ENCODE measurements around a stretch of chr16.

DNA sequence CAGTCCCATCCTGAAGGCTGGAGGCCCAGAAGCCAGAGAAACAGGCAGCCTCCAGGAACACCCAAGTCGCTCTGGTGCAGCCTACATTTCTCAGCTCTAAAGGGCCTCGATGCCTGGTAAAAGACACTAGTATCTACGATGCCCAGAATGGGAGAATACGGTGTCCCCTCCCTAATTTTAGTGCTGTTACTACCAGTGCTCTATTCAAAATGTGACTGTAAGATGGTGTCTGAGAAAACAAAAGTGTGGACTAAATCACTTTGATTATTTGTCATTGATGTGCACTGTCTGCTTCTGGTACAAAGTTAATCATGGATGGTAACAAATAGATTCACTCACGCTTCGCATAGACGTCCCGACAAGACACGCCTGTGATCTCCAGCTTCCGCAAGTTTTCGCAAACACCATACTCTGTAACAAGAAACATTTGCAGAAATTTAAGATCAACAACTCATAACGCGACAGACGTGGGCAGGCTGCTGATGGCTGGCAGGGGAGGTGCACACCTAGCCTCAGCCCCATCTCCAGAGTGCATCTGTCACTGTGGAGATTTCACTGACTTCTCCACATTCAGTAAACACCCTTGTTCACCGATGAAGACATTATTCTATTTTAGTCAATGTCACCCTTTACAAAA, 23.5 kb downstream of the FBXO31 start:
- RRBS, 2 experiments: no CpG with 5 or more reads among the region's 15 CpGs

- RRBS, 2 experiments: no CpG with 5 or more reads among the region's 13 CpGs
Observed at GRCh38 chr16:87405231-87405820, 13.2 kb downstream of the MAP1LC3B start.

DNA sequence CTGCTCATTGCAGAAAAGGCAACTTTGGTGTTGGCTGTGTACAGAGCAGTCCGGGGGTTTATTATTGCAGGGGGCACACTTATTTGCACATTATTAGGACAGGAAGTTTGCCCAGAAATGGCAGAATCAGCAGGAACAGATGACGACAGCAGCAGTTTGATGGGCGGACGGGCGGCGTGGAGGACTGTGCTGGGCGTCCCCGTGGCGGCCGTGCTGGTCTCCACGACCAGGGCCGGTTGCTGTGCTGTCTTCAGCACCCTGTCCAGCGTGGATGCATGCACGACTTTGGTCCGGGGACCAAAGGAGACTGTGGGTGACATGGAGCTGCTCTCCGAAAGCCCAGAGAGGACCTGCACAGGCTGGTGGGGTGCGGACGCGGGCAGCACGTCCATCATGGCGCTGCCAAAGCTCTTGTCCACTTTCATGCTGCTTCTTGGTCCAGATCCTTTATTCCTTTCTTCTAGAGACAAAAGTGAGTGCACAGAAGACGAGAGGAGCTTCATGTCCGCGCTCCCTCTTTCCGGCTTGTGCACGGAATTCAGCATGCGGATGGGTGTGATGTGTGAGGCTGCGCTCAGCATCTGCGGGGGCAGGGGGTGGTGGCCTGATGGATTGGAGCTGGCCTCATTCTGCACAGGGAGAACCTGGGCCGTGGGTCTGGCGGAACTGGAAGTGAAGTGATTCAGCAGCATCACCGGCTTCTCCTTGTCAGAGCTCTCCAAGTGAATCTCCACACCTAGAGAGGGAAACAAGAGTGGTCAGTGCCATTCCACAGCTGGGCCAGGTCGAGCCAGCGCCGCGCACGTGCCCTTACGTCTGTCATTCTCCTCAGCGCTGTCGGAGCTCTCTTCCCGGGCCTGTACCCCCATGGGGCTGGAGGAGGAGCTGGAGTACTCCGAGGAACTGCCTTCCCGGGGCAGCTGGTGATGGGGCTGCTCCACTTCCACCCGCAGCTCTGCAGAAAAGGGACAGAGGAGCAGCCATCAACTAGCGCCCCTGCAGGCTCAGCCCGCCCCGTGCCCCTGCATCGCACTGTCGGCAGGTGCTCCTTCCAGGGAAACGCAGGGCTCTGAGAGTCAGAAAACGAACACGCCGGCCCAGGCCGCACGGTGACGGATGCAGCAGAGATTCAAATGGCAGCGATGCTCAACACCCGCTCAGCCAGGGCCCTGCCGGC, 20.5 kb downstream of the MAP1LC3B start:
- RRBS, 2 experiments: 94% methylated on average over 7 of the region's 59 CpGs

DNA sequence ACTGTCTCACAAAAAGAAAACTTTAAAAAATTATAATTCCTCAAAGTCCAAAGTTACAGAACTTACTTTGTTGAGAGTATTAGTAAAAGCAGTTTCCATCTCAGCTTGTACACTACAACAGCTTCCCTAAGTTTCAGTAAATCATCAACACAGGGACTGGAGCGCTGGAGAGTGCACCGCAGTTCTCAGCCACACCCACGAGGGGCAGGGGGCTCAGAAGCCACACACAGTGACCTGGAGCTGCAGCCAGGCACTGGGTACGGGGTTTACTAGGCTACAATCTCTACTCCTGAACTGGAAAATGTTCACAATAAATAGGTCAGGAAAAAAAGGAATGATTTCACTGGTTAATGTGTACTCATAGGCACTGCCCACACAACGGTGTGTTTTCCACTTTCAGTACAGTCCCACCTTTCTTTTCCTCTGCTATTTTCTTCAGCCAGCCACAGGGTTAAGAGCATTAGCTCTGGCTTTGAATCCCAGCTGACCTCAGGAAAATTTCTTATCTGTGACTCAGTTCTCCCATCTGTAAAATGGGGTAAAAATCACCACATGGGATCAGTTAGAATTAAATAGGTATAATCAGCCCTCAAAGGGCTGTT, 35.8 kb downstream of the ZCCHC14 start:
- RRBS, 2 experiments: no CpG with 5 or more reads among the region's 5 CpGs

GRCh38 chr16:87469069-87469656, 23.7 kb downstream of the ZCCHC14 start:
- RRBS, 2 experiments: no CpG with 5 or more reads among the region's 11 CpGs

- RRBS, 2 experiments: 75 to 77% methylated on average over 5 of the region's 43 CpGs
Observed at GRCh38 chr16:87540958-87541993, 48.5 kb upstream of the ZCCHC14 start.

DNA sequence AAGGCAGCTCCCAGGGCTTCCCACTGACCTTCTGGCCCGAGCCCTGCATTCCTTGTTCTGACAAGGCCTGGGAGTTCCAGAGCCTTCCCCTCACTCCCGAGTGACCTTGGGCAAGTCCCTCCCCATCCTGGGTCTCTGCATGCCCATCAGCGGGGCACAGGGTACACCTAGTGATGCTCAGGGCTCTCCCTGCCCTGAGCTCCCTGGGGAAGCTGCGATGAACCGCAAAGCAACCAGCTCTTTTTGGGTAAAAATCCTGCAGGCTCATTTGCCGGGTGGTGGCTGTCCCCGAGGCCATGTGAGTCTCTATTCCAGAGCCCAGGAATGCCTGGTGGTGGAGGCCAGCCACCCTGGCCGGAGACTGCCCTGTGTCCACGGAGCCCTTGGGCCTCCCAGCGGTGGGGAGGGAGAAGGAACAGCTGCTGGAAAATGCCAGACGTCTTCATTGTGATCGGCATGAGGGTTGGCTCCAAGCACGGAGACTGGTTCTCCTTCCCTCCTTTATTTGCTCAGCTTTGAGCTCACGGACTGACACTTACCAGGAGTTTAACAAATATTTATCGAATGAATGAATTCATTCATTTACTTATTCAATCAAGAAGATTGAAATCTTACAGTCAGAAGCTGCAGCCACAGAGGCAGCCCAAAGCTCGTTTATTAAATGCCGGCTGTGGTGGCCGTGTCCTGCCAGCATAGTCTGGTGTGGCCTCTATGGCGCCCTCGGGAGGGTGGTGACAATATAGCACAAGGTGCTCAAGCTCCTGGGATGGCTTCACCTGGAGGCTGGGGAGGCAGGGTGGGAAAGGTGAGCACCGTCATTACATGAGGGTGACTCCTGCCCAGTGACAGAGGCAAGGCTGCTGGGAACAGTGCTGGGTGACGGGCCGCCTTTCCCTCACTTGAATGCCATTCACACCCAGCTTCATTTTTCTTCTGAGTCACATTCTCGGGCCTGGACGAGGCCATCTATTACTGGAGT, 31.2 kb upstream of the JPH3 start:
- RRBS, 2 experiments: no CpG with 5 or more reads among the region's 25 CpGs

GRCh38 chr16:87614184-87614622, 11.9 kb downstream of the JPH3 start:
- RRBS, 2 experiments: no CpG with 5 or more reads among the region's 17 CpGs

DNA sequence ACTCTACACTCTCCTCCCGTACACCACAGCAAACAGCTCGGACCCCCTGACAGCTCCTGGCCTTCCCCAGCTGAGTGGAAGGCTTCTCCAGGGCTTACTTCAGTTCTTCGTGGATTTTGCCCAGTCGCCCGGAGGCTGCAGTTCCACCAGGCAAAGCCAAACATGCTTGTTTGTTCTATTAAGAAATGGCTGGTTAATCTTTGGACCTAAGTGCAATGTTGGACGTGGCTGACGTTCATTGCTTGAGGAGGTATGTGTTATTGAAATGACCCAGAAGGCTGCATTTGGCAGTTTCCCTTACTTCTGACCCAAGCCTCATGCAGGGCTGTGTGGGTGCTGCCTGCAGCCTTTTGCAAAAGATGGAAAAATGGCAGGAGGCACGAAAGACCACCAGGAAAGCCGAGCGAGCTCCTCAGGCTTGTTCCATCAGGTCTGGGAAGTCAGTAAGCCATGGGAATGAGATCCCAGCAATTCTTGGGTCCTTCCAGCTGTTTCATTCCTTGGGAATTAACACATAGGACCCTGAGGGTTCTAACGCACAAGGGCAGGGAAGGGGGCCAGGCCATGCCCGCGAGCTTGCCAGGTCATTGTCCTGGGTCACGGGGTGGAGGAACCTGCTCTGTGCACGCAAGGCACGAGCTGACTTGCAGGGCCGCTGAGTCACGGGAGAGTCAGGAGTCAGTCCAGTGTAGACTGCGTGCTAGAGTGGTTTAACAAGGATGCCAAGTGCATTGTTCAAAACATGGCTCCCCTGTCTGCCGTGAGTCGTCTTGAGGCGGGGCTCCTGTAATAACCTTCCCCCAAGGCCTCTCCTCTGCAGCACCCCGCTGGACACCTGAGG, 24.0 kb upstream of the KLHDC4 start:
- RRBS, 2 experiments: no CpG with 5 or more reads among the region's 23 CpGs

DNA sequence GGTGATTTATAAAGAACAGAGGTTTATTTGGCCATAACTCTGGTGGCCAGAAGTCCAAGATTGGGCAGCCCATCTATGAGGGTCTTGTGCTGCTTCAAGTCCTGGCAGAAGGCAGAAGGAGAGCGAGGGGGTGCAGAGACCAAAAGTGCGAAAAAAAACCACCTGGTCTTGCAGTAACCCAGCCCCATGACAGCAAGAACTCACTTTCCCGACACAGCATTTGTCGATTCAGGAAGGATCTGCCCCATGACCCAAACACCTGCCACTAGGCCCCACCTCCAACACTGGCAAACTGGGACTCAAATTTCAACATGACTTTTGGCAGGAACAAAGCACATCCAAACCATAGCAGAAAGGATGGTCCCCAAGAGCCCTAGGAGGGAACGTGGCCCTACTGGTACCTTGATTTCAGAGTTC, 34.7 kb upstream of the KLHDC4 start:
- RRBS, 2 experiments: no CpG with 5 or more reads among the region's 5 CpGs

DNA sequence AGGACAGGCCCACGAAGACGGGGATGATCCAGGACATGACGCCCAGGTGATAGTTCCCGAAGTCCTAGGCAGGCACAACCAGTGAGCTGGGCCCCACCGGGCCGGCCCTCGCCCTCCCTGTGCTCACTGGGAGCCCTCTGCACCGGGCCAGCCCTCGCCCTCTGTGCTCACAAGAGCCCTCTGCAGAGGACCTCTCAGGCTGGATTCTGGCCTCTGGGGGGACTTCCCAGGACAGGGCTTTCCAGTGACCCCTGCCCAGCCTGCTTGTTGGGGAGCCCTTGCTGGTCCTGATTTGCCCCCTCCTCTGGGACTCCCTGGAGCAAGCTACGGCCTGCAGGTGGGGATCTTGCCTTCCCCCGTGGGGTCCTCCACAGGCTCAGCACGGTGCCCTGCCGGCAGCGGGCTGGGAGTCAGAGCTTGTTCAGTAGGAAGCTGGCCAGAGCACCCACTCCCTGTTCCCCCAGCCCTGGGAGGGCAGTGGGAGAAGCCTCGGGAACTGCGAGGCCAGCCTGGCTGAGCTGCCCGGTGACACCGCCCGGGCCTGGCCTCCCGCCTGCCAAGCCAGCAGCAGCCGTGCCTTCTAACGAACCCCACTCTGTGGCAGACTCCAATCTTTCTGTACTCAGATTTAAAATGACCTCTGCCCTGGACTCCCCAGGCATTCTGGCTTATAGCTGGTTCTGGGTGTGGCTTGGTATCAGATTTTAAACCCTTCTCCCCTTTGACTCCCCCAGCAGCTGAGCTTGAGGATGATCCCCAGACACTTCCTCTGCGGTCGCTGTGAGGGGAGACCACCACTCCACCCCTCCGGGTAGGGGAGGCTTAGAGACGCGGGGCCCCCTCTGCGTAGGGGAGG, 30.3 kb downstream of the SLC7A5 start:
- RRBS, 2 experiments: 93 to 99% methylated on average over 6 of the region's 28 CpGs

- RRBS, 2 experiments: no CpG with 5 or more reads among the region's 15 CpGs
Observed at GRCh38 chr16:87840155-87840466, 29.2 kb downstream of the SLC7A5 start.

GRCh38 chr16:87851243-87852104, 17.8 kb downstream of the SLC7A5 start:
- RRBS, 2 experiments: 82 to 91% methylated on average over 8 to 10 of the region's 35 CpGs

DNA sequence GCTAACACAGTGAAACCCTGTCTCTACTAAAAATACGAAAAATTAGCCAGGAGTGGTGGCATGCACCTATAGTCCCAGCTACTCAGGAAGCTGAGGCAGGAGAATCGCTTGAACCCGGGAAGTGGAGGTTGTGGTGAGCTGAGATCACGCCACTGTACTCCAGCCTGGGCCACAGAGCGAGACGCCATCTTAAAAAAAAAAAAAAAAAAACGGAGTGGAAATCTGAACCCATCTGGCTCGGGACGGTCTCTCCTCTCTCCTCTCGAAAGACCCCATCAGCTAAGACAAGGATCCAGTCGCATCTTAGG, 394 bp downstream of the CA5A start:
- RRBS, 2 experiments: no CpG with 5 or more reads among the region's 11 CpGs

DNA sequence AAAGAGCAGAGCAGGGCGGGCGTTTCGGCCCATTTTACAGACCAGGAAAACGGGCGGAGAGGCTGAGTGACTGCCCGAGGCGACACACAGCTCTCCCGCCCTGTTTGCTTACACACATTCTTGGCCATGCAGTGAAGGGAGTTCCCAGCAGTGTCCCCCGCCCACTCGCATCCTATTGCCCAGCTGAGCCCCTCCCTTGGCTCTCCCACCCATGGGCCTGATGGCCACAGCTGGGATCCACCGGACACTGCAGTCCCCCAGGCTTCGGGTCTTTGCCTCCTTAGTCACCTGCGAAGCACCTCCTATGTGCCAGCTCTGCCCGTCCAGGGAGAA, 136.8 kb downstream of the BANP start:
- RRBS, 2 experiments: no CpG with 5 or more reads among the region's 14 CpGs

- RRBS, 2 experiments: no CpG with 5 or more reads among the region's 11 CpGs
Observed at GRCh38 chr16:88170512-88170825, 212.3 kb upstream of the ZNF469 start.

DNA sequence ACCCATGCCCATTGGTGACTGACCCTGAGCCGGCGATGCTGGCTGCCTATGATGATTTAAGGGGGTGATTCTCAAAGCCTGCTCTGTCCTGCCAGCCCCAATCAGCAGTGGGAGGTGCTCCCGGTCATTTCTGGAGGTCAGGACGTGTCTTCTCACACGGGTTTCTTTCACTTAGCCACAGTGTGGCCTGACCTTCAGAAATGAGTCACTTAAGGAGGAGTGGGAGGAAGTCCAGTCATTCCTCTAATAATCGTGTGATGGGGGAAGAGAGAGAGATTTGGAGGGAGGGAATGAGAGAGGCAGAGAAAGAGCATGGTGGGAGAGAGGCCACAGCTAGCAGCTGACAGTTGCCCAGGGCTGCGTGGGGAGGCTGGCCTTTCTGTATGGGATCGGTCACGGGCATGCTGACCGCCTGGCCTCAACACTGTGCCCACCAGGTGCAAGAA, 142.7 kb upstream of the ZNF469 start:
- RRBS, 2 experiments: no CpG with 5 or more reads among the region's 10 CpGs

DNA sequence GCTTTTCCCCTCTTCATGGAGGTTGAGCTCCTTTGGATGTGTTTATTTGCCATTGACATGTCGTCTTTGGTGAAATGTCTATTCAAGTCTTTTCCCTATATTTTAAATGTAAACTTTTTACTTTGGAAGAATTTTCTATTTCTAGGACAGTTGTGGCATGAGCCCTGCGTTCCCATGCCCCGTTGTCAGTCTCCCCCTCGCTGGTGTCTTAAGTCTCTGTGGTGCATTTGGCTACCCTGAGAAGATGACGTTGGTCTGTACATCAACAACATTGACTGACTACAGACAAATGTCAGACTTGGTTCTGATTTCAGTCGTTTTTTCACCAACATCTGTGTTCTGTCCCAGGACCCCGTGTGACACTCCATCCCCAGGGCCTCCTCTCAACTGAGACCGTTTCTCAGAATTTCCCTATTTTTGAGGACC, 114.7 kb upstream of the ZNF469 start:
- RRBS, 2 experiments: no CpG with 5 or more reads among the region's 8 CpGs

DNA sequence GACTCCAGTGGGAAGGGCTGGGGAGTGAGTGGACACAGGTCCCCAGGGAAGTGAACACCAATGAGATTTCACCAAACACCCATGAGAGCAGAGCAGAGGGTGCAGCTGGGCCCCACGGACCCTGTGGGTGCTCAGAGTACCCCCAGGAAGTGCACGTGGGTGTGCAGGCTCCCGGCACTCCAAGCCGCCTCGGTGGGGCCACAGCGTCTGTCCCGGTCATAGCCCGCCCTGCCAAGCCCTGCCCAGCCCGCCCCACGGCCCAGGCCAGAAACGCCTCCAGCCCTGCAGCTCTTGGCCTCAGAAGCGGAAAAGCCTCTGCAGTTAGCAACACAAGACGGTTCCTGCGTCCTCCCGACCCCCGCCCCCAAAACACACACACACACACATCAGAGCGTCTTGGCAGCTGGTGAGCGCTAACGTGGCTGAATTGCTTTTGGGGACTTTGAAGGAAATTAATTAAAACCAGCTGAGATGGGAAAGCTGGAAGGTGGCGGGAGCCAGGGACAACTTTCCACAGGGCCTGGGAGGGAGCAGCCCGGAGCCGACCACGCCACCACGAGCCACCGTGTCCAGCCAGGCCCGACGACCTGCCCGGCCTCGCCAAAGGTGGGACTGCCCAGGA, 22.9 kb downstream of the ZNF469 start:
- RRBS, 2 experiments: 91 to 97% methylated on average over 13 of the region's 29 CpGs

GRCh38 chr16:88429614-88430493, 23.2 kb upstream of the ZFPM1 start:
- RRBS, 2 experiments: 39 to 53% methylated on average over 31 of the region's 67 CpGs